Pericardium fibroblast (primary cell): ENCODE measurements around a stretch of chr6.

GRCh38 chr6:1938635-1939308, 306.6 kb downstream of the GMDS start:
- RAMPAGE, long total RNA = no peak

DNA sequence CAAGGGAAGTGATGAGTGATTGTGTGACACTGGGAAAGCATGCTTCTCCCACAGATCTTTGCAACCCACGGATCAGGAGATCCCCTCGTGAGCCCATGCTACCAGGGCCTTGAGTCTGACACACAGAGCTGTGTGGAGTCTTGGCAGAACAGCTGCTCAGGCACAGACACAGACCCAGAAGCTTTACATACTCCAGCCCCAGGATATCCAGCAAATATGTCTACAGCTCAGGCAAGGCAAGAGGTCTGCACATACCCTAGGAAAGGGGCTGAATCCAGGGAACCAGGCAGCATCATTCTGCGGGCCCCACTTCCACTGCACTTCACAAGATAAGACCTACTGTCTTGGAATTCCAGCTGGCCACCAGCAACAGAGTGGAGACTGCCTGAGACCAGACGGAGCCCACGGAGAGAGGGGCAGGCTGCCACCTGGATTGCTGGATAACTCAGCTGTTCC, 267.7 kb downstream of the GMDS start:
- RAMPAGE, long total RNA = no peak

GRCh38 chr6:1996013-1996613, 249.3 kb downstream of the GMDS start:
- RAMPAGE, long total RNA = no peak

DNA sequence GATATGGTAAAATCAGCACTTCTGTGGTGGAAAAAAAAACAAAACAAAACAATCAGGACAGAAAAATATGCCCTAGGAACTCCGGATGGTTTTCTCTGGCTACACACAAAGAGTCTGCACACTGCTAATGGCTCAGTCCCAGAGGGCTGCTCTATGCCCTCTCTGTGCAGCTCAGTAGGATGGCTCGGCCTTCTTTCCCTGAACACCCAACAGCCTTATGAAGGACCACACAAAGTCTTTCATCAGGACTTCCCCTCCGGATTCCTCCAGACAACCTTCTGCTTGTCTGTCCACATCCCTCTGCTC, 164.3 kb downstream of the GMDS start:
- RAMPAGE, long total RNA = no peak

DNA sequence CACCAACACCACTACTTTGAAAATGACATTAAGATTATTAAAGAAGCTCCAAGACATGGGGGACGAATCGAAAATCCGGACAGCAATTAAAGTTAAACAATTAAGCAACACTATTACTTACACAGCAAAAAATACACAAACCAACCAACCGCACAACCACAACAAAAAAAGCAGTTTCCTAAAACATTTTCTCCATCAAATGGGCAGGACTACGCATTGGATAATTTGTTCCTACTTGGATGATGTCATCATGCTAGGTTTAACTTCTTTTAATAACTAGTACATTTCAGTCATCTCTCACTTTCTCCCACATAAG, 134.4 kb downstream of the GMDS start:
- RAMPAGE, long total RNA = no peak

DNA sequence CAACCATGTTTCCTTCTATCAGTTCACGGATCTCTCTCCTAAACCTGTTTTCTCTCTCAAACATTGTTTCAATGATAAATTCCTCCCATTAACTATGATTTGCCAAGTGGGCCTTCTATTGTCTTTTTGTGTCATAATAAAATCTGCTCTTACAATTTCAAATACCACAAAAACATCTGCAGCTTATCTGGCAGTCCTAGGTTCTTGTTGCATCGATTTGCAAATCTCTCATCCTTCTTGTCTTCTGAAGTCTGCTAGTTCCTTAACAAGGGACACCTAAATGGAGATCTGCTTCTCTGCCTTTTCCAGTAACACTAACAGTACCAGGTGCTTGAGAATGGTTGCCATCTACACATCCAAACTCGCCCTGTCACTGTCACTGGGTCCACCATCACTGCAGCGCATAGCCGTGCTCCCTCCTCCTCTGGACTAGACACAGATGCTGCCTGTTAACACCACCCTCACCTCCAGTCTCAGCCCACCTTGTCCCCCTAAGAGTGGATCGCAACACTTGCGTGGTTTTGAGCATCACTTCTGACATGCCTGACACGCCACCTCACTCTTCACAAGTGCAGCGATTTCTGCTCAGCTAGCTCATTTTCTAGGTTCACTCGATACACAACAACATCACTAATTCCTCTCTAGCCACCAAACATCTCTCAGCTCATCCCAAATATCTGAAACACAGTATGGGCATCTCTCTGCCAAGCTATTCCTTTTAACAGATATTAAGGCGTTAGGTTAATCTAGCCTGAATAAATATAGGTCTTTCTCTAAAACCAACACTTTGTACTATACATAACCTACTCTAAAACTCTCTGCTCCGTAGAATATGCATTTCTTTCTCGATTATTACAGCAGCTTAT, 122.3 kb downstream of the GMDS start:
- RAMPAGE, long total RNA = no peak

DNA sequence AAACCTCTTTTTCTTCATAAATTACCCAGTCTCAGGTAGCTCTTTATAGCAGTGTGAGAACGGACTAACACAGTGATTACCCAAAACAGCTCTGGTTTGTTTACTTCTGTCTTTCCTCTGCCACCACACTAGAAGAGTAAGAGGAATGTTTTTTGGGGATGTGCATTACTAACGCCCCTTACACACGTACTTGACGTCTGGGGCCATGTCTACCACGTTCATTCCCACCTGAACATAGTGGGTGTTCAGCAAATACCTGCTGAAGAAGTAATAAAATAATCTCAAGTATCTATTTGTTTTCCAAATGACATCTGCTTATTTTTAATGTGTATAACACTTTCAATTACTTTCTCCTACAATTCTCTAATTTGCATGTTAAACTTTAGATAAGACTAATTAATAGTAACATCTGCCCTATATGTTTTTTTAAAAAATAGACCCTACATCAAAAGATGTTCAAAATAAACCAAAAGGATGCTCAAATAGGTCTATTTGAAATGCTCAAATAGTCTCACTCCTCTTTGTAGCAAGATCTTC, 34.2 kb downstream of the GMDS start:
- RAMPAGE, long total RNA = no peak

DNA sequence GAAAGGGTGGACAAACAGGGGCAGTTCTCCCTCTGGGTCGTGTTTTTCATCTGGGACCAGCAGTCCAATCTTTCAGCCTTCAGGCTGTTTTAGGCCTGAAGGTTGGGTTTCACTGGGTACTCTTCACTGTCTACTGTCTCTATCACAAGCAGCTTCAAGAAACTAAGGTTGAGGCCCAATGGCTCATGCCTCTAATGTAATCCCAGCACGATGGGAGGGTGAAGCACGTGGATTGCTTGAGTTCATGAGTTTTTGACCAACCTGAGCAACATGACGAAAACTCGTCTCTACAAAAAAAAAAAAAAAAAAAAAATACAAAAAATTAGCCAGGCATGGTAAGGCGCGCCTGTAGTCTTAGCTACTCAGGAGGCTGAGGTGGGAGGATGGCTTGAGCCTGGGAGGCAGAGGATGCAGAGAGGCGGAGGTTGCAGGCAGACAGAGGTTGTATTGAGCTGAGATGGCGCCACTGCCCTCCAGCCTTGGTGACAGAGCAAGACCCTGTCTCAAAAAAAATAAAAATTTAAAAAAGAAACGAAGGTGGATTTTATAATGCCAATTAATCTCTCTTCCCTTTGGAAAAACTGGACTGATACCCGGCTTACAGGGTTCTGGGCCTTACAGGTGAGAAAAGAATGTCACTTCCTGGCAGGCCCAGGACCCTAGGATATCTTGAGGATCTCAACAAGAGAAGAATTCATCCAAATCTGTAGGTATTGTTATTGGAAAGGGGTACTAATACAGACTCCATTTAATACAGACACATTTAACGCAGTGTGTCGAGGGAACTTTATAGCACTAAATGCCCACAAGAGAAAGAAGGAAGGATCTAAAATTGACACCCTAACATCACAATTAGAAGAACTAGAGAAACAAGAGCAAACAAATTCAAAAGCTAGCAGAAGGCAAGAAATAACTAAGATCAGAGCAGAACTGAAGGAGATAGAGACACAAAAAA, 54.0 kb upstream of the GMDS start:
- RAMPAGE, long total RNA = no peak

DNA sequence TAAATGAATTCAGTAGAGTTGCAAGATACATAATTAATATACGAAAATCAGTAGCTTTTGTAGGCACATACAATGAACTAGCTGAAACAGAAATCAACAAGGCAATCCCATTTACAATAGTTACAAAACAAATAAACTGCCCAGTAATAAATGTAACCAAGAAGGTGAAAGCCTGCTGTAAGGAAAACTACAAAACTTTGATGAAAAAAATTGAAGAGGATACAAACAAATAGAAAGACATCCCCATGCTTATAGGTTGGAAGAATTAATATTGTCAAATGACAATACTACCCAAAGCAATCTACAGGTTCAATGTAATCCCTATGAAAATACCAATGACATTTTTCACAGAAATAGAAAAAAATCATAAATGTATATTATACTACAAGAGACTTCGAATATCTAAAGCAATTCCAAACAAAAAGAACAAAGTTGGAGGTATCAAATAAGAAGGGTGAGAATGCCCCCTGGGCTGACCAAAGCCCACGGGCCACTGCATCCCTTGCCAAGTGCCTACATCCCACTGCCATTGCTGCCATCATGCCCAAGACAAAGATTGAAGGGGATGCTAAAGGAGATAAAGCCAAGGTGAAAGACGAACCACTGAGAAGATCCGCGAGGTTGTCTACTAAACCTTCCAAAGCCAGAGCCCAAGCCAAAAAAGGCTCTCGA, 95.6 kb upstream of the GMDS start:
- RAMPAGE, long total RNA = no peak

DNA sequence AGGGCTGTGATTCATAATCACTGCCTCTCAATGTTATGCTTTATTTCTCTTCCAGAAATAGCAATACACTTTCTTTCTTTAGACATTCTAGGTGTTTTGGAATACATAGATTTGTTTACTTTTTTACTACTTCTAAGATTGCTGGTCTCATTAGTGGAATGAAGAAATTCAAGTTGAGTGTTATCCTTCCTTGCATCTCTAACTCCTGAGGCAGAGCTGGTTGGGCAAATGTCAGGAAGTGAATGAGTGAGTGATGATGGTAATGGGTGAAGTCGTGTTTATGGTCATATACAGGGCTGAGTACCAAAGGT, 196.7 kb upstream of the GMDS start:
- RAMPAGE, long total RNA = no peak

DNA sequence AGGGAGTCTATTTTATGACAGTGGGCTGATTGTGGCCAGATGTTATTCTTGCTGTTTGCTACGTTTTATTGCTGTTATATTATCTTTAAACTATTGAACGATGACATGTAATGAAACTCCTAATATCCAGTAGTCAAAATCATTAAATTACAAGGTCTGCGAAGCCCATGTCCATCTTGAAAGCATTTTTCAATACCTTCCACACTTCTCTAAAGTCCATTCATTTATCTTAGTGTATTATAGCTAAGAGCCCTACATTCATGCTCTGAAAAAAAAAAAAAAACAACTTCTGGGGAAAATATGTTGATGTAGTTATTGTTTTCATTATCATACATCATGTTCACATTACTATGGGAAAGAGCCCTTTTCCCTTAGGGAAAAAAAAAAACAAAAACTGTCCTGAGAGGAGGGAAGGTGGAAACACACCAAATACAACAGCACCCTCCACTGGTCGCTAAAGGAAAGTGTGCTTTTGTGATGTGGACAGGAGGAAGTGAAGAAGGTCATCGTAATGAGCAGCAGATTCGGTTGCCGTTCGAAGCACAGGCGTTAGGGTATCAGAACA, 203.2 kb upstream of the GMDS start:
- RAMPAGE, long total RNA = no peak

GRCh38 chr6:2622644-2623165, 128.0 kb downstream of the MYLK4 start:
- RAMPAGE, long total RNA = no peak

GRCh38 chr6:2732637-2733103, 18.1 kb downstream of the MYLK4 start:
- RAMPAGE, long total RNA = no peak

DNA sequence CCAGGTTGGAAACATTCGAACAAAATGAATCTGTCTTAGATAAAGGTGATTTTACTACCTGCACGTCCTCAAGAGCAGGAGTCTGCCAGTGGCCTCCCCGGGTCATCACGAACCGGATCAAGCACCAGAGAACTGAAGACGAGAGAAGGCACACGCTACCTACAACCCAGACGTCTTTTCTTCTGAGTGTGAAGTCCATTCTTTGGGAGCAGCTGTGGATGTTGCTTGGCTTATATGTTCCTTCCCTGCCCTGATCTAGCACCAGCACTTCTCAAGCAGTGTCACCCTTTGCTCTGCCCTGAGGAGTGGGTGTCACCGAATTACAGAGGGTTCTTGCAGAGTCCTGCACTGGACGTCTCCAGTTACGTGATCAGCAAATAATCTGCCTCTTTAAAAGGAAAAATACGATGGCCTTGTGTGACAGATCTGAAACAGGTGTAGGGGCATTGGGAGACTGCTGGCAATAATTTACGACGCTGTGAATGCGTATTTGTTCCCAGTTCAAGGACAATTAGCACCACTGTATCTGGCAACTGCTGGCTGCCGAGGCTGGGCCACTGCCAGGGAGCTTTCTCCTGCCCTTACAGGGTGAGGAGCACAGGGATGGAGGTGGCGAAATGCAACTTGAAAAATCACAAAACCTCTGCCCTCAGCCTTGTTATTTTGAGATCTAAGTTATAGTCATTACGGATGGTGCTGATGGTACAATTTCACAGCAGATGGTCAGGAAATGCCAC, 6.7 kb downstream of the MYLK4 start:
- RAMPAGE, long total RNA = no peak

GRCh38 chr6:2839111-2839887, 2.4 kb downstream of the SERPINB1 start:
- RAMPAGE, long total RNA = no peak

DNA sequence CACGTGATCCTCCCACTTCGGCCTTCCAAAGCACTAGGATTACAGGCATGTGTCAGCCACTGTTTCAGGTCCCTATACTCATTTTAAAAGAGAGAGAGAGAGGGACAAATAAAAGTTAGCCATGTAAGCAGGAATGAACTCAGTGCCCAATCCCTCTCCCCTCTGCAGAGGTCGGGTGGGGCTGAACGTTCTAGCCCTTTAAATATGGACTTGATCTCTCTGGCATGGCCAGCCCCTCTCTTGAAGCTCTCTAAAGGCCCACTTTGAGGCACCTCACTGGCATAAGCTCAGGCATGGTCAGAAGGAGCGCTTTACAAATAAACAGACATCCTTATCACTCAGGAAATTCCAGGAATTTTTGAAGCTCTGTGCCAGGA, 9.0 kb upstream of the SERPINB1 start:
- RAMPAGE, long total RNA = no peak

DNA sequence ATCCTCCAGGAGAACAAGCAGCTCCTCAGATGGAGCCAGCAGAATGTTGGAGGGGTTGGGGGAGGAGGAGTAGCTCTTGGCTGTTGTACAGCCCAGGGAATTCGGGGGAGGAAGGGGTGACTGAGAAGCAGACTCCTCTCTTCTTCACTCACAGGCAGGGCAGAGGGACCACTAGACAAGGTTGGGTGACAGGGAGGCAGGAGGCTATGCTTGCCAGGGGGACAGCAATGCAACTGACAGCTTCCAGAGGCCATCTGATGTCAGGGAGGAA, 30.0 kb downstream of the SERPINB9 start:
- RAMPAGE, long total RNA = no peak

DNA sequence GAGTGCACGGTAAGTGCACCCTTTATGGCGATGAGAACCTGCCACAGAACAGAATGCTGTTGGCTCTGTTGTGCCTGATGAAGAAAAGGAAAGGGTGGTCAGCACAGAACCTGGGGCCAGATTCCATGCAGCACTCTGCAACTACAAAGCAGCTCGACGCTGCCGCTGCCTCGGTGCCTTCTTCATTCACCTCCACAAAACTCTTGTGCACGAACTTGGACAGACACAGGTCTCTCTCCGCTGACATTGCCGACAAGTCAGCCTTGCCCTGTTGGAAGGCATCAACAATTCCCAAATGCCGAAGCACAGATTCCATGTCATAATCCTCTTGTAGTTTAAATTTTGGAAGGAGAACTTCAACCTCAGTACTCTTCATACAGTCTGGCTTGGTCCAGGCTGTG, 13.0 kb downstream of the SERPINB9 start:
- RAMPAGE, long total RNA = no peak

GRCh38 chr6:2952513-2953622, 18.5 kb downstream of the SERPINB6 start:
- RAMPAGE, long total RNA = no peak

DNA sequence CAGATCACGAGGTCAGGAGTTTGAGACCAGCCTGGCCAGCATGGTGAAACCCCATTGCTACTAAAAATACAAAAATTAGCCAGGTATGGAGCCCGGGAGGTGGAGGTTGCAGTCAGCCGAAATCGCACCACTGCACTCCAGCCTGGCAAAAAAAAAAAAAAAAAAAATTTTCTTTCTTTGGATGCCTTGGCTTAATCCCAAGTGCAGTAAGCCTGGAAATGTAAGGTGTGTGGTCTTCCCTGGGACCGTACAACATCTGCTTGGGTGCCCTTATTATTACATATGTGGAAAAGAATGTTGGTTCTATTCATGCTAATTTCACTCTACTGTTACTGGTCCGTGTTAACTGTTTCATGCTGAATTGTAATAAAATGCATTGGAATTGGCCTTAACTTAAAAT, 1.5 kb downstream of the SERPINB6 start:
- RAMPAGE, long total RNA = no peak